Airway epithelial cell (primary cell): ENCODE data around the gene CDKN1B.

- RAMPAGE, long total RNA: no peak
These were observed 24.1 kb downstream of the DUSP16 start for GRCh38 chr12:12538548-12538971.

DNA sequence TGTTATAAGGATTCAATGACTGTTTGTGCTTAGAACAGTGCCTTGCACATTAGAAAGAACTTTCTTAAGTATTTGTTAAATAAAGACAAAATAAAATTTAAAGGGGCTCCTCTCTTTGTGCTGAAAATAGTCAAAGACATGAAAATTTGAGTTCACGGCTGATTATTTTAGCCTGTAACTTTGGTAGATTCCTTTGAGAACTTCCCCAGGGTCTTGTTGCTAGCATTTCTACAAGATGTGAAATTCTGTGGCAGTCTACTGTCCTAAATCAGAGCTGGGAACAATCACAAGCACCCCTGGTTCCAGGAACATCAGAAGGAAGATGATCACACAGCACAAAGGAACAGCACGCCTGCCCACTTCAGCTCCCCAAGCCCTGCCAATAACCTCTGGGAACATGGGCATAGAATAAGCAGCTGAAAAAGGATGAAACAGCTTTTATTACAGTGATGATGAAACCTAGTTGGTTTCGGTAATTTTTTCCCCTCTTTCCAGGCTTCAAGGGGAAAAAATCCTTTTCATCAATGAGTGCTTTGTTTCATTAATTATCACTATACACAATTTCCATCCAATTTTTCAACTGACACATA lies 12.3 kb downstream of the GPR19 start:
- RAMPAGE, long total RNA: no peak

GRCh38 chr12:12717284-12717892 lies at the start of gene CDKN1B:
CDKN1B (plus strand) TSS chr12:12717368.
- RAMPAGE, long total RNA: start-site peak on the plus strand at chr12:12717366-12717416, 129 and 41 reads in 2 replicates

GRCh38 chr12:12722065-12723192 lies 5.3 kb downstream of the CDKN1B start:
- RAMPAGE, long total RNA: no peak

DNA sequence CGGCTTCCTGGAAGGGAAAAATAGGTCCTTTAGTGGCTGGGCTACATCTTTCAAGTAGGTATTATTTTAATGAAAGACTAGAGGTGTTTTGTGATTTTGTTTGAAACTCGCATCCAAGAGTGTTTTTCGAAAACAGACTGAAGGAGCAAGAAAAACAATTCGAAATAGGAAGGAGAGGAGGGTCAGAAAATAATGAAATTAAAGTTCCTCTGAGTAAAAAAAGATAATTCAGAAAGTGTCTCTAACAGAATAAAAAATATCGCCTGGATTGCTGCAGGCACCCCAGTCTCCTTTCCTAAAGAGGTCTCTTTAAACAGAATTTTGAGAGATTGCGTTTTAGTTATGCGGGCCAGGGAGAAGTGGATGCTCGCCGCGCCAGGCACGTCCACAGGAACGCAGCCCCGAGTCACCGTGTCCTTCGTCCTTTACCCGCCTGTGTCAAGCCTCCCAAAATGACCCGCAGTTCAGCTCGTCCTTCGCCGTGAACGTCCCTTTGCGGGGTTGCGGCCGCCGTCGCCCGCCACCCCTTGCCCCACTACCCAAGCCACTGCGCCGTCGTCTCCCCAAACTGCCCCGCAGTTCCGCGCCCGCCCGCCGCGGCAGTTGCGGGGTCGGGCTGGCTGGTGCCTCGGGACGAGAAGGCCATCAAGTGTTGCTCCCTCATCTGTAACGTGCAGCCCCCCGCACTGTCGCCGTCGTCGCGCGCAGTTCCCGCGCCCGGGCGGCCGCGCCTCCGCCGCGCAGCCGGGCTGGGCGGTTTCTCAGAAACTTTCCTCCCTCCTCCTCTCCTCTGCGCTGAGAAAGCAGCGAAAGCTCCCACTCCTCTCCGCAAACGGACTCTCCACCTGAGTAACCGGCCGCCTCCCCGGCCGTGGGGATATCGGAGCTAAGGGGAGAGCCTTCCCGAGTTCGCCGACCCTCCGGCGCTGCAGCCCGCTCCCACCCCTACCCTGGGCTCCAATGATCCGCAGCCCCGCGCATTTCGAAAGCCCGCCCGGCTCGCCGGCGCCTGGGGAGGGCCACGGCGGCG lies 6.5 kb downstream of the CDKN1B start:
- RAMPAGE, long total RNA: no peak

DNA sequence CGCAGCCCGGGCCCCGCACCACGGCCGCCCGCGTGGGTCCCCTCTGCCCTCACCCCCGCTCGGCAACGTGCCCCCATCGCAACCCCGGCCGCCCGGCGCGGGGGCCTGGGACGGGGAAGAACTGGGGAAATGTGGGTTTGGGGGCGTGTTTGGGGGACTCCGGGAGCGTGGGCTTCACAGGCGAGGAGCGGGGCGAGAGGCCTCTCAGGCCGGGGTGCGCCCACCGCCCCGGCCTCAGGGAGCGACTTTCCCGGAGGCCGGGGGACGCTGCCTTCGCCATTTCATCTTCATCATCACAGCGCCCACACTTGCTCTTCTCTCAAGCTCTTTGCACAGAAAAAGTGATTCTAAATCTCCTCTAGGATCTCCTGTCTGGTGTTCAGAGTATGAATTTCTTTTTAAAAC lies 7.2 kb downstream of the CDKN1B start:
- RAMPAGE, long total RNA: no peak

DNA sequence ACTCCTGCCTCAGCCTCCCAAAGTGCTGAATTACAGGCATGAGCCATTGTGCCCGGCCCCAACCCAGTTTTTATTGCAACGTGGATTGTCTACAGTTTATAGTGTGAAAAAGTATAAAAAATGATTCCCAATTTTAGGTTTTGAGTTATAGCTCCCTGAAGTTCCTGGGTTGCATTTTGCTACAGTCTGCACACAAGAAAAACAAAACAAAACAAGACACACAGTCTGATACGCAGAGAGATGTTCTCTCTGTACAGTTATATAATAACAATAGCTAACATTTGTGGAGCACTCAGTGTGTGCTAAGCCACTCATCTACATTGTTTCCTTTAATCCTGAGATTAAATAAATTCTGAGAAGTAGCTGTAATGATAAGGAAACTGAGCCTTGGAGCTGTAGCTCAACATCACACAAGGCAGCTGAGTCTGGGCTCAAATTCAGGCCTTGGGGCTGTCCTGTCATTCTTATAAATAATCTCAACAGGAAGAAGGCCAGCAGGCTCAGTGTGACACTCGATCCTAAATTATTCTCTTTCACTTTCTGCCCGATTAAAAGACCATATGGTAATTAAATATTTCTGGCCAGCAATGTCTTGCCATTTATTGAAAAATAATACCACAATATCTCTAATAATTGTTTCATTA lies 24.4 kb downstream of the CDKN1B start:
- RAMPAGE, long total RNA: no peak

- RAMPAGE, long total RNA: no peak
These were observed 7.9 kb downstream of the GPRC5A start for GRCh38 chr12:12899219-12899695.

DNA sequence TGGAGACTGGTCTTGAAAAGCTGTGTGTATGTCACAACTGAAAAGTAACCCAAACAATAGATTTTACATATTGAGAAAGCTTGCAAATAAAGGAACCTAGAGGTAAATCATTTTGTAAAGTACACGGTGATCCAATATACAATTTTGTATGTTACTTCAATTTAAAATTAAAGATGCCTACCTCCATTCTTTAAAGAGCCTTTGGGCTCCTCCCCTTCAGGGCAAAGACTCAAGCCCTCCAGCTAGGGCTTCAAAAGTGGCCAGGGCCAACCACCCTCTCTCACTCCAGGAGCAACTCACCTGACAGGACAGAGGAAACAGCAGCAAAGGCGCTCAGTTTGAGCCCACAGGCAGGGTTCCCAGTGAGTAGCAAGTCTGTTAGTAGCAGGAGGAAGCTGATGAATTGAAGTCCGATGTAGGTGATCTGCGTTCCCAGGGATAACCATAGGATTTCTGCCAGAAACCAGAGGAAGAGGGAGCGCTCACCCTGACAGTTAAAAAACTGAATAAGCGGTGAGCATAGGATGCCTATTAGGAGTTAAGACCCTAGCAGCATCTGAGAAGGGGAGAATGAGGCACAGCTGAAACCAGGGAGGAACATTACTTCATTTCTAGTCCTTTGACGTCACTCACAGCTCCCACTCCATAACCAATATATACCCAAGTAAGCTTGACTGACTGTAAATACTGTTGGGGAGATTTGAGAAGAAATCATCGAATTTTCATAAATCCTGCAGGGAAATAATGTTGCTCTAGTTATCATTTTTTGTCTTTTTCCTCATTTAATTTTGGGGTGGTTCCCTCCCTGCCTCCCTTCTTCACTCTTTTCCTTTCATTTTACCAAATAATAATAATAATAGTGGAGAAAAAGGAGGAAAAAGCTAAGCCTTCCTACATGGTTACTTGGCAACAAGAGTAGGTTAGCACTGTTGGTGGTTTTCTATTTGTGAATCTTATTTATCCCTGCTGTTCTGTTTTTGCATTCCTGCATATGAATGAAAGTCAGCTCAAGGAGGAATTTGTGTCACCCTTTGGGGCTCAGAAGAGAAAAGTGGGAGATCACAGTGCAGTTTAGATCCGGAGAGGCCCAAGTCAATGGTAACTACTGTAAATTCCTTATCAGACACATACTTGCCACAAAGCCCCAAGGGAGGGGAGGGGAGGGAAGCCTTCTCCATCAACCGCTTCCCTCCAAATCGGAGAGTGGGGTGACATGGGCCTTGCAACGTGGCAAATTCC lies 15.4 kb downstream of the GSG1 start:
- RAMPAGE, long total RNA: no peak

DNA sequence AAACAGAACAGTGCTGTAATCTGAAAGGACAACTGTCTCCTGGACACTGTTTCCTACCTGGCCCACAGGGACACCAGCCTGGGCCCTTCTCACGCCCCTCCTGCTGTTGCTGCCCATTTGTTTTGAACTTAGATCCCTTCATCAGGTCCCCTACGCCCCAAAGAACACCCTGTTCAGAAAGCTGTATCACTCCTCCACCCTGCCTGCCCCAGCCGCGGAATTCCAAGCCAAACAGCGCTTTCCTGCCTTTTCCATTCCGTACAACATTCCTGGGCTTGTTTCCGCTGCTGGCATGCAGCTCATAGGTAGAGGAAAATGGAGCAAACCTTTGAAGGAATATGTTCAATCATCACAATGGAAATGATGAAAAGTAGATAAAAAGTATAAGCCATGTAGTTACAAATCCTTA lies 12.8 kb upstream of the GSG1 start:
- RAMPAGE, long total RNA: no peak

DNA sequence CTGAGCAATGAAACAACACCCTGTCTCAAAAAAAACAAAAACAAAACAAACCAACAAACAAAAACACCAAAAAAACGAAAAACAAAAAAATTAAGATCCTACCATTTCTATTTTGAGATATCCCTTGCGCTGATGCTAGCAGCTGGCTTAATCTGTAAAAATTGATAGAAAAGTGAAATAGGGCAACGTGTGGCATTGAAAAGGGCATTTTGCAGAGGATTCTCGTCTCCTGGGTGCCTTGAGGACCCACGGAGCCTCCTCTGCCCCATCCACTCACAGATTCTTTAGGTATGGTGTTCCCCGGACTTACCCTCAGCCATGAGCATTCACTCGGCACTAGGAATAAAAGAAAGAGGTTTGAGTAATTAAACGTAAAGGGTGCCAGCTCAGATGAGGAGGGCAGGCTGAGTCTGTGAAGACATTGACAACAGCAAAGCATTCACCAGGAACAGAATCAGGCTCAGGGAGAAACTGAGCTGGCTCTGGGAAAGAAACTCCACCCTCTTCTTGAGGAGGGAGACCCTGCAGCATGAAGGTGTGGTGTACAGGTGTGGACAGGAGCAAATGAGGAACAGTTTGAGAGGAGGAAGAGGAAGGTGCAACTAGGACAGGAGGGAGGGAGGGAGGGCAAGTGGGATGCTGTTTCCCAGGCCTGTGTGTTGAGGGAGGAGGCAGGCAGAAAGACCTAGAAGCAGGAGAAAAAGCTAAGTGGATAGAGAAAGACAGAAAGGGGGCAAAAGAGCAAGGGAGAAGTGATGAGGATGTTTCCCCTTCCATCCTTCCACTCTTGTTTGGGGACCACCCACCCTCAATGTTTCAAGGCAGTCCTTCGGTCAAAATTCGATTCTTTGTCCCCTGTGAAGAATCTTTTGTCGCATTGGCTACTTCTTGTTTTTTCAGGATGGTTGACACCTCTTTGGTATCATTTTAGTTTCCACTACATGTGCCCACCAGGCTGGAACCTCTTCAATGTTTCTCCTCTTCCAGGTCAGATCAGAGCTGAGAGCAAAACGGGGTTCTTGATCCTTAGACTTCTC lies 5.2 kb downstream of the EMP1 start:
- RAMPAGE, long total RNA: no peak

GRCh38 chr12:13222221-13222753 lies 25.8 kb downstream of the EMP1 start:
- RAMPAGE, long total RNA: no peak

DNA sequence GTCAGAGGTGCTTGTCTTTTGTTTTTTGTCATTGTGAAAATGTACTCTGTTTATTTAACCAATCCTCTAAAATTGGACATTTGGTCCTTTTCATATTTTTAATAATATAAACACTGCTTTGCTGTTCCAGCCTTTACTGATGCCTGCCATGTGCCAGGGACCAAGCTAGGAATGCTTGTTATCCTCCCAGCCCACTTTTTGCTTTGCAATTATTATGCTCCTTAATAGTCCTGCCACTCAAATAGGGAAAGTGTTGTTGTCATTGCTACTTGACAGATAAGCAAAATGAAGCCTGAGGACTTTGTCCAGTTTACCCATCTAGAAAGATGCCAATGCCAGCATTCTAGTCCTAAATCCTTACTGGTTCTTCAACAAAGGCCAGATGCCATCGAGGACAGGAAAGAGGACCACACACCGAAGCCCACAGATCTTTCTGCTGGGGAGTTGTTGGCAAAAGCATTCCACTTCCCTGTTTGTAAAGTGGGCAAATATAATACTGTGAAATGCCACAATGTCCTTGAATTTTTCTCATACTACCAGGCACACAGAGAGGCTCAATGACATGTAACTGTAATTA lies 246.5 kb downstream of the EMP1 start:
- RAMPAGE, long total RNA: no peak

DNA sequence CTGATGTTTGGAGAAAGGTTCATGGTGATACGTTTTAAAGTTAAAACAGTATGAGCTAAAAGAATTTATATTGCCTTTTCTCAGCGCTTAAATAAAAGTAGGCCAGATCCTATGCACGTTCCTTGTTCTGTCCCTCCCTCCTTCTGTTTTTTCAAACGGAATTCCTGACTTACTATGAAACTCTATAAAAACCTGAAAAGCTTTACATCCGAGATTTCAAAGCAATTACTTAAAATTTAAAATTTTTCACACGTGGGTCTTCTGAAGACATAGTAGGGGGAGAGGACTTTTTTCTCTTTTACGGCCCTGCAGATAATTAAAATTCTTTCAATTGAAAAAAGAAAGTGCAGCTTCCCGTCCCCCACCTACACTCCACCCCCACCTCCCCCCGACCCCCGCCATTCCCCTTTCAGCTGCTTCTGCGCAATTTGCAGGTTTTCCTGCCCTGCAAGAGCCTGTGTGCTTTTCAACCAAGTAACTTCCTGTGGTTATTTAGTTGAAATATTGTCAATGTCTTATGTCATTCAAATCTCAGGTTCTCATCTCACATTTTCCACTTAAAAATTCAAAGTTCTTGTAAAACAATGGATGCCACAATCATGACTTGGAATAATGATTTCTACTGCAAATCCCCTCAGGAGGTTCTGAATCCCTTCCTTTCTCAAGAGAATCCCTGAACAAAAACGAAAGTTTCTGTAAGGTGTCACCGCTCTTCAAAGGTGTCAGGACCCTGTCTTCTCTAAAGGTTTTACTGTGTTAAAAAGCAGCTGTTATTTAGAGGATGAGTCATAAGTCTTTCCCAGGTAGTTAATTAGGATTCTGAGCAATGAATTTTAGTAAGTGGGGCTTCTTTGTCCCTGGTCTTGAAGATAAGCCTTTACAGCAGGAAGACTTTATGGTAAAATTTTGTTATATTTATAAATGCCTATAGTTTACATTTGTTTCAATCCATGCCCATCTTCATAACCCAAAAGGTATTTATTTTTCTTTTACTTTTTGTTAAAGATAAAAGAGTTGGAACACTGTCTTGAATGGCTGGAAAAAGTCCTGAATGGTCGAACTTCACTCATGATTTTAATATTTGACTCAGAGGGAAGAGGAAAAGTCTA lies 735 bp upstream of the H4C16 start:
- RAMPAGE, long total RNA: no peak

GRCh38 chr12:14884166-14884947 lies 1.3 kb downstream of the MGP start:
- RAMPAGE, long total RNA: no peak

GRCh38 chr12:14892777-14893527 lies 7.3 kb upstream of the MGP start:
- RAMPAGE, long total RNA: no peak

DNA sequence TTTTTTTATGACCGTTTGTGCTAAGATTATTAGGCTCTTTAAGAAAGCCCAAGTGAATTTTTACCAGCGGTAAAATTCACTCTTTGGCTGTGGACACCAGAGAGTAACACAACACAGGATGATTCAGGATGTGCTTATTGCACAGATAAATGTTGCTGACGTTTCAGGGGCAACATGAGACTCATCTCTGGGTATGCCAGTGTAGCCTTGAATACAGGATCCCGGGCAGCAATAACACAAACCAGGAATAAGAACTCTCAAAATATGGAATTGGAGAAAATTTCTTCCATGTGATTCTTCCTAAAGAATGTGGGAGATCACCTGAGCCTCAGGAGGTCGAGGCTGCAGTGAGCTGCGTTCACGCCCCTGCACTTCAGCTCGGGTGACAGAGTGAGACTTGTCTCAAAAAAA lies 2.7 kb downstream of the ARHGDIB start:
- RAMPAGE, long total RNA: no peak

DNA sequence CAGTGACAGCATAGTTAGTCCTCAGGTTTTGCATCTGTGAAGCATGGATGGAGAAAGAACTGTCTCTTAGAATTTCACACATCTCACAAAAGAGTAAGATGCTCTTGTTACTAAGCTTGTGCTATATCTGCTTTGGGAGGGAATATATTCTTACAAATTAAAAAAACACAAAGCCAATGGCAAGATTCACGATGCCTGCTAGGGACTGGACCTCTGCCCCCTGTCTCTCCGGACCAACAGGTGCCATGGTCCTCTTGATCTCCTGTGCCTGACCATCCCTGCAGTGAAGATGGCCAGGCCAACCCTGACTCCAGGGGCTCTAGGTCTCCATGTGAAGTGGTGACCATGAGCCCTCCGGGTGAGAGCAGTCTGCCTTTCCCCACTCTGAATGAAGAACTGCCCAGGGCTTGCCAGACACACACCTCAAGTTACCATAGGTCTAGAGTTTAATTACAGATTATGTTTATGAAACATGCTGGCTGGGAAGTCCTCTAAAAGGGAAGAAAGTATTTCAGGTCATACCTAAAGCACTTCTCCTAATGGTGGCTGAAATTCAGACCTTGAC lies 1.5 kb downstream of the ARHGDIB start:
- RAMPAGE, long total RNA: no peak

DNA sequence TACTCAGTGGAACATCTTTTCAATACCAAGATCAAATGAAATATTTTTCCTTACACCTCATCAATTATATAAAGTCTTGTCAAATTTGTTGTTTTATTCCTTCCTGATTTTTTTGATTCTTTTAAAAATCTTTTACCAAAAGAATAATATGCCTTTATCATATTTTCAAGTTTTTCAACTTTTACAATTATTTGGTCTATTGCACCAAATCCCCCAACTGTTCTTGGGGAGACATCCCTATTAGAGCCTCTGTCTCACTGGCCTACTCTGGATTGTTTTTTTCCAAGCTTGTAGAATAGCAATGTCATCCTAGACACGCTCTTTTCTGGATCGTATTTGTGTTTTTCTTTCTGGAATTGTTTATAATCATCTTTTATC lies 24.9 kb downstream of the PDE6H start:
- RAMPAGE, long total RNA: no peak

DNA sequence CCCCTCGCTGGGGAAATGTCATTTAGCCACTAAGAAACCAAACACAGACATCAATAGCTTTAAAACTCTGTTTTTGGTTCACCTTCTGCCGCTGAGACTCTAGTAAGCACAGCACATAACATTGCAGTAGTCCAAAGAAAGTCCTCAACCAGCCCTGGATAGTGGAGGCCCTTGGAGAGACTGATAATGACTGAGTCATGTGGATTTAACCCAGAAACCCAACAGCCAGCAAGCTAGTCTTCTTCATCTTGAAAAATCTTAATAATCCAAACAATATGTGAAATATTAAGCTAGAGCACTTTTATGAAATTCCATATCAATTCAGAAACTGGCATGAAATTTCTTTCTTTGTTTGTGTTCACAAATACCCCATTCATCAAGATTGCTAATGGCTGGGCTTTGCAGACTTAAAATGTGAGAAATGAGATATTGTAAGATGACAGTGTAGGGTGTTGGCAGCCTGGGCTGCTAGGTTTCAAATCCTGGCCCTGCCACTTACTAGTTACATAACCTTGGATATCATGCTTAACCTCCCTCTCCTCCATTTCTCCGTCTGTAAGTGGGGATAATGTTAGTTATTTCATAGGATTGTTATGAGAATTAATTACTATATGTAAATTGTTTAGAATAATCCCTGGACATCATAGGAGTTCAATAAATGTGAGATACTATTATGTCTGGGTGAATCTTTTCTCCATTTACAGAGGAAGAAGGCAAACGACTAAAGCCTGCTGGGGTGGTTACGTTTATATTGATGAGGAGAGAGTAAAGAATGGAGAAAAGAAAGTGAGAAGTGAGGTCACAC lies 40.0 kb downstream of the RERG start:
- RAMPAGE, long total RNA: no peak